SK-N-SH (cell line): ENCODE data around the genes AP3S1, HSD17B4 and FTMT.

- RRBS: no CpG with 5 or more reads among the region's 35 CpGs
CAGE:
- cytosol, long polyA plus RNA: no peak
- long polyA plus RNA: no peak
- nucleus, long polyA plus RNA: no peak
These were observed 590 bp downstream of the CDO1 start for GRCh38 chr5:115815916-115816221.

- RRBS: 1% methylated on average over 36 of the region's 98 CpGs
CAGE:
- cytosol, long polyA plus RNA: no peak
- long polyA plus RNA: start-site peak on the plus strand at chr5:115841925-115842012, 188 and 295 reads in 2 replicates
- nucleus, long polyA plus RNA: no peak
These were observed at the start of gene AP3S1 for GRCh38 chr5:115841460-115842408. AP3S1 (plus strand) TSS chr5:115841935.

GRCh38 chr5:115842409-115842861 lies 700 bp downstream of the AP3S1 start:
- RRBS: 0% methylated on average over 3 of the region's 29 CpGs
CAGE:
- cytosol, long polyA plus RNA: no peak
- long polyA plus RNA: no peak
- nucleus, long polyA plus RNA: no peak

- RRBS: no CpG with 5 or more reads among the region's 4 CpGs
CAGE:
- cytosol, long polyA plus RNA: no peak
- long polyA plus RNA: no peak
- nucleus, long polyA plus RNA: no peak
These were observed 94.5 kb downstream of the COMMD10 start for GRCh38 chr5:116179299-116179764.

DNA sequence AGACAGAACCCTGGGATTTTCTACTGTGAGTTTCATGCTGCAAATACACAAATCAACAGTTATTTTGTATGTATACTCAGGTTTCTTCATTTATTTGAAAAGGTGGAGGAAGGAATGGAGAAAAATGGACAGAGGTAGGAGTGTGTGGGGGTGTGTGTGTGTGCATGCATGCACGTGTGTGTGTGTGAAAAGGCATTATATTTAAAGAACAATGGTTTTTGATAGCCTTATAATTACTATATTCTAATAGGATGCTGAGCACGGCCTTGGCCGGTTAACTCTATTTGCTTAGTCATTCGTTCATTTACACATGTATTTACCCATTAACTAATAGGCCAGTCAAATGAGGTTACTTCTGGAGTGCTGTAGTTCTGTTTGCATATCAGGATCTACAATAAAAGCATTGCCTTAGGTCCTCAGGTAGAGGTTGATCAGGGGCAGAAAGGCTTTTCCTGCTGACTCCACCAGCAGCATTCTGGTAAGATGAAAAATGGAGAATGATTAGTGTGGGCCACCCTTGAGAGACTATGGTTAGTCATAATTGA lies 218.9 kb downstream of the COMMD10 start:
- RRBS: no CpG with 5 or more reads among the region's 4 CpGs
CAGE:
- cytosol, long polyA plus RNA: no peak
- long polyA plus RNA: no peak
- nucleus, long polyA plus RNA: no peak

GRCh38 chr5:116519888-116520612 lies 54.6 kb downstream of the SEMA6A start:
CAGE:
- cytosol, long polyA plus RNA: no peak
- long polyA plus RNA: no peak
- nucleus, long polyA plus RNA: no peak

GRCh38 chr5:116531639-116532319 lies 42.8 kb downstream of the SEMA6A start:
- RRBS: no CpG with 5 or more reads among the region's 5 CpGs
CAGE:
- cytosol, long polyA plus RNA: no peak
- long polyA plus RNA: no peak
- nucleus, long polyA plus RNA: no peak

DNA sequence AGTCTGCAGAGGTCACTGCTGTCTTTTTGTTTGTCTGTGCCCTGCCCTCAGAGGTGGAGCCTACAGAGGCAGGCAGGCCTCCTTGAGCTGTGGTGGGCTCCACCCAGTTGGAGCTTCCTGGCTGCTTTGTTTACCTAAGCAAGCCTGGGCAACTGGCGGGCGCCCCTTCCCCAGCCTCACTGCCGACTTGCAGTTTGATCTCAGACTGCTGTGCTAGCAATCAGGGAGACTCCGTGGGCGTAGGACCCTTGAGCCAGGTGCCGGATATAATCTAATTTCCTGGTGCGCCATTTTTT lies 769.0 kb upstream of the SEMA6A start:
- RRBS: no CpG with 5 or more reads among the region's 7 CpGs
CAGE:
- cytosol, long polyA plus RNA: no peak
- long polyA plus RNA: no peak
- nucleus, long polyA plus RNA: no peak

GRCh38 chr5:119031697-119032256 lies 39.1 kb upstream of the DMXL1 start:
- RRBS: no CpG with 5 or more reads among the region's 5 CpGs
CAGE:
- cytosol, long polyA plus RNA: no peak
- long polyA plus RNA: no peak
- nucleus, long polyA plus RNA: no peak

DNA sequence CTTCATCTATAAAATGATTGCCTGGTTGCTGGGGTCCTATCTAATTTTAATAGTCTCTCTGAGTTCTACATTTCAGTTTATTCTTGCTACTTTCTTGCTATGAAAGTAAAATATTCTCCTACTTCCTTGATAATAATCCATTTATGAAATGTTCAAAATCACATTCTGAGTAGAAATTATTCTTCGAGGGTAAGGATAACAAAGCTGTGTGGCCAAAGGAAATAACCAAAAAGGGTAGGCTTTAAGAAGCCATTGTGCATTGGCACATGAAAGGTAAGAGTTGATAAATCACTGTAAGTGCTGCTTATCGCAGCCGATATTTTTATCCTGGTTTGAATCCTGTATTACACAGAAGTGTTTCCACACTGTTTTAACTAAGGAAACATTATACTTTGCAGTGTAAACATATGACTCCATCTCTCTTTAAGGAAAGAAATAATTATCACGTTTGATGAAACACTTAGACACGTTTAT lies 85.9 kb upstream of the TNFAIP8 start:
- RRBS: no CpG with 5 or more reads among the region's 5 CpGs
CAGE:
- cytosol, long polyA plus RNA: no peak
- long polyA plus RNA: no peak
- nucleus, long polyA plus RNA: no peak

DNA sequence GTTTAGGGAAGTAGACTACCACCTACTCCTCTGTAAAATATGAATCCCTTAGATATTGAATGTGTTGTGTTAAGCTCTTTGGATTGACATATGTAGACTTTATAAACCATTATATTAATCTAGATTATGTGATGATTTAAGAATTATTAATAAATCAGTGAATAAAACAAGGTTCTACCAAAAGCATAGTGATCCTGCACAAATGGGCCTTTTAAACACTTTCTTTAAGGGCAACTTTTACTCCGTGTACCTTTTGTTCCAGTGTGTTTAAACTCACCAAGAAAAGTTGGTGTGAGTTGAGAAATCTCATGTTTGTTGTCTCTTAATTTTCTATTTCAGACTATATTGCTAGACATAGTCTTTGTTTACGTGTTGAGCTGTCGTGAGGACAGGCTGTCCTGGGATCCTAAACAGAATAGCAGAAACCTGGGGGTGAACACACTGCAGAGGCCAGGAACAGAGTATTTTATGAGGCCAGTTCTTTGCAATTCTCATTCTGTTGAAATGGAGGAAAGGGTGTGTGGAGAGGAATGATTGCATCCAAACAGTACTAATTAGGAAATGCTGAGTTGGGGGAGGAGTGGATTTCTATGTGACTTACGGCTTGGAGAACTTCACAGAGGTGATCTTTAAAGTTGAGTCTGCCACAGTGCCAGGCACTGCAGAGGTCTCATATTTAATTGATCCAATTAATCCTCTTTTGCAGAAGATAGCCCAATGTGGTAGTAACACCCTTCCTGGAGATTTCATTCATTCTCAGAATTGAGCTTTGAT lies 84.9 kb upstream of the TNFAIP8 start:
- RRBS: no CpG with 5 or more reads among the region's 4 CpGs
CAGE:
- cytosol, long polyA plus RNA: no peak
- long polyA plus RNA: no peak
- nucleus, long polyA plus RNA: no peak

DNA sequence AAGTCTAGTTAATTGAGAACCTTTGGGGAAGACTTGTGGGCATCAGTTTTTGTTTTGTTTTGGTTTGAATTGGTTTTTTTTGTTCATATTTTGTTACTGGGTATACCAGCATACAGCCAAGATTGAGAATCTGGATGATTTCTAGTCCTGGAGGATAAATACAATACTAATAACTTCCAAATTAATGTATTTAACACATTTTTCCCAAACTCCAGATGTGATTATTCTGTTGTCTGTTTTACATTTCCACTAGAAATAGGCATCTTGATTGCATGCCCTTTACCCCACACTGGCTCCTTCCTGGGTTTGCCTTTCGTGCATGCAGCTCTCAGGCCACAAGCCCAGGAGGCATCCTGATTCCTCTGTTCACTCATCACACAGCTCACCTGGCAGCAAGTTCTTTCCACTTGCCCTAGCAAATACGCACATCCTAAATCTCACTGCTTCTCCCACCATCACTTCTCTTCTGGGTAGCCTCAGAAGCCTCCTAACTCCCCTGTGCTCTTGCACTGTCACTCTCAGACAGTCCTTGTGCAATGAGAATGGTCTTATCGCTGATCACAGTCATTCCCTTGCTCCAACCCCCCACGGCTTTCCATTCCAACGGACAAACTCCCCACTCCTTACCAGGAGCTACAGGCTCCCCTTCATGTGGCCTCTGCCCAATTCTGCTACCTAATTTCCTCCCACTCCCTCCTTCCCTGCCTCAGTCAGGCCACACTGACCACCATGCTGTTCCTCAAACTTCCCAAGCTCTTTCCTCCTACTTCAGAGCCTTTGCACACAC lies 34.4 kb upstream of the TNFAIP8 start:
- RRBS: no CpG with 5 or more reads among the region's 5 CpGs
CAGE:
- cytosol, long polyA plus RNA: no peak
- long polyA plus RNA: no peak
- nucleus, long polyA plus RNA: no peak

GRCh38 chr5:119327138-119327366 lies 28.8 kb upstream of the TNFAIP8 start:
- RRBS: no CpG with 5 or more reads among the region's 3 CpGs
CAGE:
- cytosol, long polyA plus RNA: no peak
- long polyA plus RNA: no peak
- nucleus, long polyA plus RNA: no peak

DNA sequence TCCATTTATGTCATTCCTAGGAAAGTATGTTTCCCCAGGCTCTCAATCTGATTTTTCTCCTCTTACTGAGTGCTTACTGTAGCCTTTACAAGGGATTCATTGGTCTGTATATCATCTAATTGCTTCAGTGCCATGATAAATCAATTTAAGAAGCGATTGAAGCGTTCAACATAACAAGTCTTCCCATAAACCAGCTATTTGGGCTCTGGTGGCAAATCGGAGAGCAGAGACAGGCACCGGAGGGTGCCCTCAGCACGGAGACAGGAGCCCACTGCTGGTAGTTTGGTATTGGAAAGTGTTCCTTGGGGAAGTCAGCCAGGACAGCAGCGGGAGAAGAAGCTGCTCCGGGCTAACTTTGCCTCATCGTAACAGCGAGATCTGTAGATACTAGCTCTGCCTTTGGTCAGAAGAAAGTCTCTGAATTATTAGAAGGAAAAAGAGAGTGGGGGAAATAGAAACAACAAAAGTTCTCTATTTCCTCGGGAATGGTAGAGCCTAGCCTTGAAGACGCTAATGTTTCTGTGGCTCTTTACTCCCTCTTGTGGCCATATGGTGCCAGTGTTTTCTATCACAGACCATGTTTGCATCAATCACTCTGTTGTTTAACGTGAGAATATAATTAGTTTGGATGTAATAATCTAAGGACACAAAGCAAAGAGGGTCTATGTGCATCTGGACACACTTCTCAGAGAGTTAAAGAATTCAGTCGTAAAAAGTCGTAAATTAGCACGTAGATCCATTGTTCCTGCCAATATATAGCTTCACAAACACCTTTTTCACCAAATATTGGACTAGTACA lies 40.4 kb upstream of the HSD17B4 start:
- RRBS: 3% methylated on average over 4 of the region's 15 CpGs
CAGE:
- cytosol, long polyA plus RNA: no peak
- long polyA plus RNA: no peak
- nucleus, long polyA plus RNA: no peak

DNA sequence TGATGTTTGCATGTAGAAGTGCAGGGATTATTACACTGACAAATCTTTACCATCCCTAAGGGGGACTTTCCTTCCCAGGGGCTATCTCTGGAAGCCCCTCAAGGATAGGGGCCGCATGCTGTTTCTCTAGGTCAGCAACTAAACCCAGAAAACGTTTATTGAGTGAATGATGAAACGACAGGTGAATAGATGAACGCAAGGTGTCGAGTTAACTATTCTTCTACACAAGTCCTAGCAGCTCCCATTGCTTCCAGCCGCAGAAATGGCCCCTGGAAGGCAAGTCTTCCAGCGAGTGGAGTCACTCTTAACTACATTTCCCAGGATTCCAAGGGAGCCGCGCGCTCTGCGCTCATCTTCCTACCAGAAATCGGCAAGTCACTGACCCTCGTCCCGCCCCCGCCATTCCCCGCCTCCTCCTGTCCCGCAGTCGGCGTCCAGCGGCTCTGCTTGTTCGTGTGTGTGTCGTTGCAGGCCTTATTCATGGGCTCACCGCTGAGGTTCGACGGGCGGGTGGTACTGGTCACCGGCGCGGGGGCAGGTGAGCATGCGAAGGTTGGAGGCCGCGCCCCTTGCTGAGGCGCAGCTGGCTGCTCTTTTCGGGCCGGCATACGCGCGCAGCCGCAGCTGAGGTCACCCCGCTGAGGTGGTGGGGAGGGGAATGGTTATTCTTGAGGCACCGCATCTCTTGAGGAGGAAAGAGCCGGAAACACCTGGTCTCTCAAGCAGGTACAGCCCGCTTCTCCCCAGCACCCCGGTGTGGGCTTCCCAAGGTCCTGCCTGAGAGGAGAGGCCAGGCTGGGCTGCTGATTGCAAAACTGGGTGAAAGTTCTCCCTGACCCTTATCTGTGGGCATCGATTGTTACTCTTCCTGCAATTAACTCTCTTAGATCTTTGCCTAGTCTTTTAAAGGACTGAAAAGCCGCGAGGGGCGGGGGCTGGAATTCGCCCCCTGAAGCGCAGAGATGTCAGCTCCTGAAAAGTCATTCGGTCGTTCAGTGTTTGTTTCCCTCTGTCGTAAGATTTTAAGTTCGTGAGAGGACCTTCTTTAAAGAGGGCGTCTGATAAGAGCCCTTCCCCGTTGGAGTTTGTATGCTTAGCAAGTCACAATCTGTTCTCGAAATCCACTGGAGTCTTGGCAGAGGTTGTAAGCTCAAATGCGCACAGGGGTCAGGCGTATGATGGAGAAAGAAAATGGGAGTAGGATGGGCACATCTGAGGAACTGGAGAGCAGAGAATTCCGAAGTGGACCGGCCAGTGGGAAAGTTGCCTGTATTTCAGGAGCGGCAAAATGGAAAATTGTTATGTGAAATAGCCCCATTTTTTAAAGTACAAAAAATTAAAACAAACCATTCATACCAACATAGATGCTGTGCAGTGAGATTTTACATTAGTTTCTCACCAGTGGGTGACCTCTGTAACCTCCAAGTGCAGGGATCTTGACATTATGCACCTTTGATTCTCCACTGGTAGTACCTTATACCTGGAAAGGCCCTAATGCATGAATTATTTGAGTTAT lies at the start of gene HSD17B4:
HSD17B4 (plus strand) TSS at position 402 of the 1,516 bp plus-strand sequence.
- RRBS: 2% methylated on average over 16 of the region's 62 CpGs
CAGE:
- cytosol, long polyA plus RNA: start-site peak on the plus strand centred at position 421 of the sequence, 56 bp wide, 488 and 853 reads in 2 replicates; start-site peak on the plus strand centred at position 519 of the sequence, 31 bp wide, 97 and 200 reads in 2 replicates; start-site peak on the plus strand centred at position 638 of the sequence, 43 bp wide, 57 and 66 reads in 2 replicates
- long polyA plus RNA: start-site peak on the plus strand centred at position 408 of the sequence, 66 bp wide, 741 and 1,165 reads in 2 replicates; start-site peak on the plus strand centred at position 518 of the sequence, 33 bp wide, 174 and 229 reads in 2 replicates
- nucleus, long polyA plus RNA: start-site peak on the plus strand centred at position 417 of the sequence, 48 bp wide, 334 and 1,074 reads in 2 replicates; start-site peak on the plus strand centred at position 520 of the sequence, 29 bp wide, 301 and 277 reads in 2 replicates

GRCh38 chr5:119896816-119897202 lies 267.5 kb downstream of the FAM170A start:
- RRBS: no CpG with 5 or more reads among the region's 2 CpGs
CAGE:
- cytosol, long polyA plus RNA: no peak
- long polyA plus RNA: no peak
- nucleus, long polyA plus RNA: no peak

DNA sequence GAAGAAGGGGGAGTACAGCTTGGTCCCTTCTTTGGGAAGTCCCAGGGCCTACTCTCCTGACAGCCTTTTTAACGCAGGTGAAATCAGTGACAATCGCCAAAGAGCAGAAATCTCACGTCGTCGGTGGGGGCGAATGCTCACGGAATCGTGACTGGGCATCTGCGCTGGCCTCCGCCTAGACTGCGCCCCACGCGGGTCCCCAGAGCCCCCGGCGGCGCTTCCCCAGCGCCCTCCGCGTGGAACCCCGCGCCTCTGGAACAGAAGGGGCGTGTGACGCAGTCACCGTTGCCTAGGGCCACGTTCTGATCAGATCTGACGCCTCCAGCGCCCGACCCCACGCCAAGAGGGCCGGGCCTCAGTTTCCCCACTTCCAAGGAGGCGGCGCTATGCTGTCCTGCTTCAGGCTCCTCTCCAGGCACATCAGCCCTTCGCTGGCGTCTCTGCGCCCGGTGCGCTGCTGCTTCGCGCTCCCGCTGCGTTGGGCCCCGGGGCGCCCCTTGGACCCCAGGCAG lies at the start of gene FTMT:
FTMT (plus strand) TSS at position 305 of the 512 bp plus-strand sequence.
- RRBS: 92% methylated on average over 14 of the region's 43 CpGs
CAGE:
- cytosol, long polyA plus RNA: no peak
- long polyA plus RNA: no peak
- nucleus, long polyA plus RNA: no peak

DNA sequence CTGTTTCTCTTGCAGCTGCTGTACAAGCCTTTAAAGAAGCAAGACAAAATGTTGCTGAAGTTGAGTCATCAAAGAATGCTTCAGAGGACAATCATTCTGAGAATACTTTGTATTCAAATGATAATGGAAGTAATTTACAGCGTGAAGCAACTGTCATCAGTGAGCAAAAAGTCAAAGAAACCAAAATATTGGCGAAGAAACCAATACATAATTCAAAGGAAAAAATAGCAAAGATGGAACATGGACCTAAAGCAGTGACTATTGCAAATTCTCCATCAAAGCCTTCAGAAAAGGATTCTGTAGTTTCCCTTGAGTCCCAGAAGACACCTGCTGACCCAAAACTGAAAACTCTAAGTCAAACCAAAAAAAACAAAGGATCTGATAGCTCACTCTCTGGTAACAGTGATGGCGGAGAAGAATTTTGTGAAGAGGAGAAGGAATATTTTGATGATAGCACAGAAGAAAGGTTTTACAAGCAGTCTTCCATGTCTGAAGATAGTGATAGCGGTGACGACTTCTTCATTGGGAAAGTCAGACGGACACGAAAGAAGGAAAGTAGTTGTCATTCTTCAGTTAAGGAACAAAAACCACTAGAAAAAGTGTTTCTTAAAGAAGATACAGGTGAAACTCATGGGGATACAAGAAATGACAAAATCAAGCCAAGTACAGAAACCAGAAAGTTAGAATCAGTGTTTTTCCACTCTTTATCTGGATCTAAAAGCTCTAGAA lies 57.8 kb downstream of the LOX start:
- RRBS: no CpG with 5 or more reads among the region's 7 CpGs
CAGE:
- cytosol, long polyA plus RNA: no peak
- long polyA plus RNA: no peak
- nucleus, long polyA plus RNA: no peak

GRCh38 chr5:122153046-122153521 lies 6.9 kb upstream of the ENSG00000250803 start:
- RRBS: no CpG with 5 or more reads among the region's 2 CpGs
CAGE:
- cytosol, long polyA plus RNA: no peak
- long polyA plus RNA: no peak
- nucleus, long polyA plus RNA: start-site peak on the minus strand at chr5:122153322-122153366, 9 and 8 reads in 2 replicates

GRCh38 chr5:122415284-122415987 lies 103.4 kb downstream of the SNCAIP start:
- RRBS: no CpG with 5 or more reads among the region's 8 CpGs
CAGE:
- cytosol, long polyA plus RNA: no peak
- long polyA plus RNA: no peak
- nucleus, long polyA plus RNA: no peak